Rectum (tissue), 1 donor: ENCODE measurements around the genes HPGDS, UNC5C, ADH6, ADH1C, ADH7 and C4orf17.

DNA sequence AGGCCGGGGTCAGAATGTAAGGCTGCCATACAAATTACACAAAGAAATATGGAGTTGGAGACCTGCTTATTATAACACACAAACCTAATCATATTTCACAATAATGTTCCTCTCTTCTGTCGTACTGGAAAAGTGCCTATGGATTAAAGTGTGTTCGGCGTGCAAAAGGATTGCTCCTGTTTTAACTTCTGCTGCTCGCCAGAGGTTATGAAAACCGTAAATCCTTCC is 670.4 kb upstream of the GRID2 start:
- PRO-cap: unidirectional peak, plus-strand start at position 151 of the sequence

DNA sequence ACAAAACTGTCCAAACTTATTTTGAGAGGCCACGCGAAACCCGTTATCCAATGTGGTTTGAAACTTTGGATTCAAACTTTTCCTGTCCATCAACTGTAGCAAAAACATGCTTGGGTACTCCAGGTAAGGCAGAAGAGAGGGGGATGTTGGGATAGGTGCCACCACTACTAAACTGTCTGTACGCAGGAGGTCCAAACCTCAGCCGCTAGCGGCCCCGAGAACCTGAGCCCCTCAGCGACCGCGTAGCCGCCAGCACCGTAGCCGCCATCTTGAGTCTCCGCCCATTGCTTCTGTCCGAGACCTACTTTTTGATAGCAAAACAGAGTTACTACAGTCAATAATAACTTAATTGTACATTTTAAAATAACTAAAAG is 120.0 kb upstream of the GRID2 start:
- PRO-cap: no peak

DNA sequence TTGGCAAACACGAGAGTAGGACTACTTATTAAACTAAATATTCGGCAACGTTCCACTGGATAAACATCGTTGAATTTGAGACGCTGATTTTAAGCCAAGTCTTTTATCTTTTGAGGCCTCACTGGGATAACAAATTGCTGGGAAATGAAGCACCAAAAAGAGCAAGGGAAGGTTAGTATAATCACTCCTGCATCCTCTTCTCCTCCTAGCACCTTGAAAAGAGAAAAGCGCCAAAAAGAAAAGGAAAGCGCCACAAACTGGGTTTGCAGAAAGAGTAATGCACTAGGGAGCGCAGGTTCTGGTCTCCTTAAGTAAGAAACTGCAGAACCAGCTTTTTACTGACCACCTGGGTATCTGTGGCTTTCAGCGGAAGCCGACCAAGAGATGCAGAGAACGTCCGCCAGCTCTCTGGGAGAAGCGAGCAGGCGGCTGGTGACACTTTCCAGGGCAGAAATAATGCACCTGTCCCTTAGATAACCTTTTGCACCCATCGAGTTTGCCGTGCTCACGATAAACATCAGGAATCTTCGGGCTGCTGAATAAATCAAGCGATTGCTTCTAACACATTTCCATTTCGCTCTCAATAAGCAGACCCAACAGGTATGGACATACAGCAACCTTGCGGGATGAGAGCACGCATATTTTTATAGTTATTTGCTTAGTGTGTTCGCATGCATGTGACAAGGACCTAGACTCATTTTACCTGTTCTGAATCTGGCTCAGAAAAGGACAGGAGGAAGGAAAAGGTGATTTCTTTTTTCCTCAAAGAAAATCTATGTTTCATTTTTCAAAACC is 3.5 kb downstream of the ATOH1 start:
- PRO-cap: bidirectional peak, plus-strand start at position 377 of the sequence, minus-strand start at position 410 of the sequence; bidirectional peak, plus-strand start at position 487 of the sequence, minus-strand start at position 444 of the sequence

- PRO-cap: unidirectional peak, minus-strand start at chr4:94342836
Measured at GRCh38 chr4:94342390-94343104, at the start of gene HPGDS. Gene HPGDS, minus strand, starts transcription at chr4:94342836.

- PRO-cap: no peak
Measured at GRCh38 chr4:95091159-95091783, 333.5 kb downstream of the BMPR1B start.

GRCh38 chr4:95539190-95539676 is 9.5 kb downstream of the UNC5C start:
- PRO-cap: no peak

DNA sequence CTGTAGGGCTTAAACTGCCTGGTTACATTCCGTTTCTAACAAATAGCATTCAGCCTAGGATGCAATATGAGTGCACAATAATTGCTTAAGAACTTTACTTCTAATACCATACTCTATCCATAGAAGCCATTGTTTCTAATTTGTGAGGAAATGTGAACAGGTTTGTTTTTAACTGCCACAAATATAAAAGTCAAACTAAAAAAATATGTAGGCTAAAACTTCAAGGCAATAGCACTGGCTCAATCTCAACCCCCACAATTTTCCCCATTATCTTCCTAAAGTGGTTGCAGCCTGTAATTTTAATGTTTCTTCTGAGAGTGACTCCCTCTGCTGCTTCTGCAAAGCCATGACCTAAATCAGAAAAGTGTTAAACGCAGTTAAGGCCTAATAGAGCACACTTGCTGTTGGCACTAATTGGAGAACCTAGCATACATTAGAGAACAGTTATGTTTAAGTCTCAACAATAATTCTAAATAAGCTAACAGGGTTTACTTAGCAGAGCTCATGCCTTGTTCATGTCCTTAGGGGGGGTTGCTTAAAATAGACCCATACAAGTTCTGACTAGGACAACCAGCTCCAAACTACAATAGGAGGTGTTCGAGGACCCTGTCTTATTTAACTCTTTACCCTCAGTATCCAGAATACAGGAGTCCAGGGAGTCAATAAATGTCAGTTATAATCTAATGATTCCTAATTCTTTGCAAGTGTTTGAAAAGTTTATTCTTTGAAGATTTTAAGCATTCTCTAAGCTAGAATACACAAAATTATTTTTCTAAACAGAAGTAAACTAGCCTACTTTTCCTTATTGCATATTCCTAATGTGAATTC is 4.0 kb downstream of the UNC5C start:
- PRO-cap: no peak

DNA sequence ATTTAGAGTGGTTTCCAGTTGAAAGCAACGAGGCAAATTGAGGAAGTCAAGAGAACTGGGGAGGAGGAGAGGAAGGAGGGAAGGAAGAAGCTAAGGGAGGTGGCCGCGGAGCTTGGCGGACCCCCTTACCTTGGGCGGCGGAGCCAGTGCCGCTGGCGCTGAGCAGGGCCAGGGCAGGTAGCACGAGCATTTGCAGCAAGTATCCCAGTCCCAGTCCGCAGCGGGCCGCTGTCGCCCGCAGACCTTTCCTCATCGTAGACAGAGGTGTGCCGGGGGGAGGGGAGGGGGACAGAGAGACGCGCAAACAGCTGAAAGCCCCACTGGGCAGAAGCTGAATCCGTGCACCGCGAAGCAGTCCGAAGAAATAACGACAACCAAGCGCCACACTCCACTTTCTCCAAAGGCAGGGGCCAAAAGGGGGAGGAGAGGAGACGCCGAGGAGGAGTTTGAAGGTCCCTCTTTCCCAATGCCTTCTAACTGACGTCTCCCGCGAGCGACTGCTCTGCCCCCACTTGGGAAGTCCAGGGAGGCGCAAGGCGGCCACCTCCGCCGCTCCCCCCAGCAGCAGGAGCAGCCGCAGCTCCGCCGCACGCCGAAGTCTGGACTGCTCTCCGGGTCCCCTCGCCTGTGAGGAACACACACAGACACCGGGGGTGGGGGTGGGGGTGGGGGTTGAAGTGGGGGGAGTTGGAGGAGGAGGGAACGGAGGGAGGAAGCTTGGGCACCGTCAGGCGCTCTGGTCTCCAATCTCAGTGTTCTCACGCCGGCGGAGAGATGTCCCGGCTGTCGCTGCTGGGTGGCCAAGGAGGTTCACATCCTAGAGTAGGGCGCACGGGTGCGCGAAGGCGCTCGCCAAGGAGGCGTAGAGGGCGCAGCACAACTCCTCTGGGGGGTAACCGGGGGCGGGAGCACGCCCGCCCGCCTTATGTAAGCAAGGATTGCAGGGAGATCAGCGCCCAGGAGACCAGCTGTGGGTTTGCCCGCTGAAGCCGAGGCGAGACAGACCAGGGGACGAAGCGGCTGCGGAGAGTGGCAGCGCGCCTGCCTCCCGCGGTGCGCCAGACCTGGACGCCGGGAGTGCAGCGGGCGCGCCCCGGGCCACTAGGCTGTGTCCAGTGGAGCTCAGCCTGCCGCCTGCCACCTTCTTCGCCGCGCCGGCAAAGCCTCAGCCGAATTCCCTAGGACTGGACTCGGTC is at the start of gene UNC5C:
TSS of gene UNC5C (minus strand) at position 369 of the 1,196 bp plus-strand sequence.
- PRO-cap: bidirectional peak, plus-strand start at position 511 of the sequence, minus-strand start at position 366 of the sequence; bidirectional peak, plus-strand start at position 1,002 of the sequence, minus-strand start at position 606 of the sequence

DNA sequence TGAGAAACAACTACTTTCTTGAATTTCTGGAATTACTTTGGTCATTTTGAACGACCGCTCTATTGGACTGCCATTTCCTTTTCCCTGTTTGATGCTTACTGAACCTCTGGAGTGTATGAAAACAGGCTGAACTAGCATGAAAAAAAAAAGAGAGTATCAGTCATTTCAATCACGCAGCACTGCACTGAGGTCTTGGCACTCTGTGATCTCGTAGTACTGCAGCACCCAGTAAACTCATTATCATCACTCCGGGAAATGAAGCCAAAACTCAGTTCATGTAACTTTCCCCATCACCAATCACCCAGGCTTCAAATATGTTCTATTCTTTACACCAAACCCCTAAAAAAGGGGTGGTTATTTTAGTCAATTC is 54.5 kb downstream of the TSPAN5 start:
- PRO-cap: no peak

GRCh38 chr4:99218867-99219600 is at the start of gene ADH6:
Gene ADH6, minus strand, starts transcription at chr4:99219246.
- PRO-cap: no peak

GRCh38 chr4:99319371-99319841 is 1.8 kb downstream of the ADH1B start:
- PRO-cap: no peak

DNA sequence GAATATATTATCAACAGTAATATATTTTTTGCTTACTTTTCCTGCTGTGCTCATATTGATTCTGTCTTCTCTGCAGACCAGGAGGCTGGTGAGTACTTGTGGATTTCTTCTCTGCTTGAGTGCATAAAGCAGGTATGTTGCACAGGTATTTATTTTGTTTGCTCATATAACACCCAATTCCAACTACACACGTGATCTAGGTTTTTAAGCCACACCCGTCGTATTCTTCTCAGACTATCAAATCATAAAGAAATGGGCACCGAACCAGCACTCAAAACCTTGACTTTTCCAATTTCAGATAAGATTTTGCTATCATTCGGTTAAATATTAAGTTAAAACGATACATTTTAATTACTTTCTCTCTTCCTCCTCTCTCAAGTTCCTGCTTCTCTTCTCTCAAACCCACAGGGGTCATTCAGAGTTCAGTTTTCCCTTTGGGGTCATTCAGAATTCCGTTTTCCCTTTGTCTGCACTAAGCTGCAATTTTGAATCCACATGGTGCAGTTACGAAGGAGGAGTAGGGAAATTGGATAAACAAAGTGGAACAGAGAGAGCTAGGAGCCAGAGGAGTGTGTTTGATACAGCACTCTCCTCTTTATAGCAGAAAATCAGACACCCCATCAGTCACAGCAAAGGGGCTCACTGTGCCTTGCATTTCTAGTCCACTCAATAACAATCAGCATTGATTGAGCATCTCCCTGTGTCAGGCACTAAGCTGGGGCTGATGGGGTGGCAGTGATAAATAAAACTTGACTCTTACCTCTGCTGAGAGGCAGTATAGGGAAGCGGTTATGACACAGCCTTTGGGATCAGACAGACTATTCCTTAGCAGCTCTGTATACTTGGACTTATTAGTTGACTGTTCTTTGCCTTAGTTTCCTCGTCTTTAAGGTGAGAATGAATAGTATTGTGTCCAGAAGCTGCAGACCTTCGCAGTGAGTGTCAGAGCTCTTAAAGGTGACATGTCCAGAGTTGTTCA is at the start of gene ADH1C:
TSS of gene ADH1C (minus strand) at position 125 of the 979 bp plus-strand sequence.
- PRO-cap: no peak

GRCh38 chr4:99381595-99382080 is 29.1 kb upstream of the ADH1C start:
- PRO-cap: no peak

- PRO-cap: bidirectional peak, plus-strand start at chr4:99404027, minus-strand start at chr4:99403777
Measured at GRCh38 chr4:99403316-99404216, 31.6 kb downstream of the ADH7 start.

GRCh38 chr4:99435137-99435486 is at the start of gene ADH7:
Gene ADH7, minus strand, starts transcription at chr4:99435342.
- PRO-cap: no peak

DNA sequence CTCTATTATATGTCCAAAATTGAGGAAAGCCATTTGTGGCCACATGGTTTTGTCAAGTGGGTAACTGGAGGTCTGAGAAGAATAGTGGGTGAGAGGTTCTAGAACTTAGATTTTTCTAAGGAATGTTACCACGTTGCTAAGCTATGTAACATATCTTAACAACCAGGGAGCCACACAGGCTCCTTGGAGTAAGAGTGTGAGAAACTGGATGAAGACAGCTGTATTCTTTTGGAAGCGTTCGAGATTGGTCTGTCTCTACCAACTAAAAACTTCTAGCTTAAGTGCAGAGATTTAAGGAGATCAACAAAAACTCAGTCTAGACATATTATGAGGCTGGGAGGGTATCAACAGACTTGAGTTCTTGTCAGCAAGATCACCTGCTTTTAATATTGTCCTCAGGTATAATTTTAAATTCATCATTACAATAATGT is at the start of gene C4orf17:
TSS of gene C4orf17 (plus strand) at position 148 of the 431 bp plus-strand sequence.
- PRO-cap: no peak

DNA sequence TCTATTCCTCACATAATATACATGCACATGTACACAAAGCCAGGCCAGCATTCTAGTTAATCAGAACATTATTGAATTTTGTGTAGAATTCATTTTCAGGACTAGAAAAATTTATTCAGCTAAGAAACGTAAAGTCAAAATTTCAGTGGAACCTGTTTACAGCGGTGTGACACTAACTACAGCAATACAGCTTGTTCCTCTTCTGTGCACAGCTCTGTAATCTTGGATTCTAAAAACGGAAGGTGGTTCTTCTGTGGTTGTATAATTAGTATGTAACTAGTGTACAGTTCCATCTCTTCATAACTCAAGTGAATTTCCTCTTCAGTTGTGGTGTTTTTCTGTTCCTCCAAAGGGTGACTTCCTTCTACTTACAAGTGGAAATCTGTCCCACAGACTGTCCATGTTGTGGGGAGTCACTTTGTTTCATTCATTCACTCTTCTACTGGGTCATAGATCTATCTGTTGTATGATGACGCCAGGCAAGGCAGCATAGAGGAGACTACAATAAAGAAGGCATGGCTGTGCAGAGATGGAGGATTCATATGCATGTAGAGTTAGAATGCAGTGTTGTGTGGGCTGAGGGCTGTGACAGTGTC is 5.3 kb downstream of the DAPP1 start:
- PRO-cap: no peak

- PRO-cap: no peak
Measured at GRCh38 chr4:99847295-99847742, 30.7 kb downstream of the DAPP1 start.

DNA sequence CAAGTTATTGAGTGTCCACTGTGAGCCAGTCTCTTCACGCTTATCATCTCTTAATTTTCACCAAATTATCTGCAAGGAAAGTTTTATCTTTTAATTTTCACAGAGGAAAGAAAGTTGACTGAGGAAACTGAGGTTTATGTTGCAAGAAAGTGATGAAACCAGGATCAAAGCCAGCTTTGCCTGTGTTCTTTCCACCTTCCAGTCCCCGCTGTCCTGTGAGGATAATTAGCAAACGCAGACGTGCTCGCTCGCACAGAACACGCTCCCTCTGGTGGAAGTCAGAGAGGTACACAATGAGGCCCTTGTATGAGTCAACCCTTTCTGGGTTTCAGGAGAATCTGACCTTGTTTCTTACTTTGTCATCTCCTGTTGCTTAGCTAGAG is 94.3 kb downstream of the DDIT4L start:
- PRO-cap: no peak

- PRO-cap: no peak
Measured at GRCh38 chr4:100516128-100516634, 1.6 kb downstream of the EMCN start.